HGPS cell (cell line): ENCODE data around the gene OSTC.

GRCh38 chr4:103097037-103097499, 2.6 kb downstream of the BDH2 start:
- RRBS, result no CpG with 5 or more reads among the region's 3 CpGs

DNA sequence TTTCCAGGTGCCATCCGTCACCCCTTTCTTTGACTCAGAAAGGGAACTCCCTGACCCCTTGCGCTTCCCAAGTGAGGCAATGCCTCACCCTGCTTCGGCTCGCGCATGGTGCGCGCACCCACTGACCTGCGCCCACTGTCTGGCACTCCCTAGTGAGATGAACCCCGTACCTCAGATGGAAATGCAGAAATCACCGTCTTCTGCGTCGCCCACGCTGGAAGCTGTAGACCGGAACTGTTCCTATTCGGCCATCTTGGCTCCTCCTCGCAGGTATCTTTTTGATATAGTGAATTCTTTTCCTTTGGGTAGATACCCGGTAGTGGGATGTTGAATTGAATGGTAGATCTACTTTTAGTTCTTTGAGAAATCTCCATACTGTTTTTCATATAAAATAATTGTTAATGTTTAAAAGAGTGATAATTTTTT, 57.9 kb upstream of the CENPE start:
- RRBS, result no CpG with 5 or more reads among the region's 17 CpGs

GRCh38 chr4:104500523-104500953, 5.8 kb upstream of the CXXC4 start:
- RRBS, result no CpG with 5 or more reads among the region's 5 CpGs

GRCh38 chr4:104593292-104593594, 98.5 kb upstream of the CXXC4 start:
- RRBS, result no CpG with 5 or more reads among the region's 1 CpG

DNA sequence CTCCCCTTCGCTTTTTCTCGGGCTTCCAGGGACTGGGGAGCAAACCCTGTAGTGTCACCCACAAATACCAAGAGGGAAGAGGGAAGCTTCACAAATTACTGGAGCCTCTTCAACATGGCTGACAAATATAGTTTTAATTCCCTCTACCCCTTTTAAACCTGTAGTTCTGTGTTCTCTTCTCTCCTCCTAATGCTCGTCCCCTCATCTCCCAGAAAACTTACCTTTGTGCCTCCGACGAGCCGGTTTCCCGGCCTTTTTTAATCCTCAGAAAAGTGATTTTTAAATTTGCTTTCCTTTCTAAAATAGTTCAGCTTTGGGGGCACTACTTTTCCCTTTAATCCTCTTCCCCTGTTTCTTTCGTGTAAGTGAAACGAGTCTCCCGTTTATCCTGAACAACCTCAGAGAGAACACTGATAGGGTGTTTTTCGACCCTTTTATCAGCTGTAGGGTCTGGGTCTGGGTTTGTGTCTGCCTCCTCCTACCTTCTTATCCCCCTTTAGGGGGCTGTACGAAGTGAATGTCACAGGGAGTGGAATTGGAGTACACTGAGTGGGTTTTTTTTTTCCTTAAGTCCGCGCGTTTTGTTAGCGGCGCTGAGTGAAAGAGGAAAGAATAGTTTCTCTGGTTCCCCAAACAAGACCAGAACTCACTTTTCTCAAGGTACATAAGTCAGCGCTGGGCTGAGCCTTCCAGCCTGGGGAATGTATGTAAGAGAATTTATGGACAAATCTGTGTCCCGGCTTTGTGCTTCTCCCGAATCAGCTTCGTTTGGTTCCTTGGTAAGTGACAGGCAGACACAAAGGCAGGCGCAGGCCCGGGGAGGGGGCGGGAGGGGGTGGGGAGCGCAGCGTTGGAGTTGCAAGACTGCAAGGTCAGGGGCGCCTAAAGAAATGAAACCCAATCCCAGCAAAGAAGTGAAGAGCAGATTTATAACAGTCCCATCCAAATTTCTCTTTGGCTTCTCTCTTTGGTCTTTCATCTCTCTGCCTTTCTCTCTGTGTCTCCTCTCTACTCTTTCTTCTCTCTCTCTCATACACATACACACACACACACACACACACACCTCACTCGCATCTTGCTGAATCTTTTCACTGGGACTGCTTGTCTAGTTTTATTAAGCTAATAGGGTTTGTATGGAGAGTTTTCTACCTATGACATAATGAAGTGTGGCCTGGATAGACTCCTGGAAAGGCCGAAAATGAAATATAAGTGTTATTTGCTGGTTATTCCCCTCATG, 763 bp downstream of the TET2 start:
- RRBS, result 4% methylated on average over 5 of the region's 29 CpGs

DNA sequence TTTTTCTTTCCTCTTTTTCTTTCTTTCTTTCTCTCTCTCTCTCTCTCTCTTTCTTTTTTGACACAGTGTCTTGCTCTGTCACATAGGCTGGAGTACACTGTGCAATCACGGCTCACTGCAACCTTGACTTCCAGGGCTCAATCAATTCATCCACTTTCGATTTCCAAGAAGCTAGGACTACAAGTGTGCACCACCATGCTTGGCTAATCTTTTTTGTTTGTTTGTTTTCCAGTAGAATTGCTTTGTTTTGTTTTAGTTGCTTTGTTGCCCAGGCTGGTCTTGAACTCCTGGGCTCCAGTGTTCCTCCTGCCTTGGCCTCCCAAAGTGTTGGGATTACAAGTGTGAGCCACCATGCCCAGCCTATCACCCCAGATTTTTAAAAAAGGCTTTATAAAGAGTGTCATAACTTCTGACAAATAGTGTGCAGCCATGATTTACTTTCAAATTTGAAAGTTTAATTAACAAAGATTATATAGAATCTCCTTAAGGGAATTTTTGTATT, 70.8 kb downstream of the PPA2 start:
- RRBS, result no CpG with 5 or more reads among the region's 2 CpGs

- RRBS, result no CpG with 5 or more reads among the region's 2 CpGs
Observed at GRCh38 chr4:105465901-105466363, 7.9 kb downstream of the PPA2 start.

DNA sequence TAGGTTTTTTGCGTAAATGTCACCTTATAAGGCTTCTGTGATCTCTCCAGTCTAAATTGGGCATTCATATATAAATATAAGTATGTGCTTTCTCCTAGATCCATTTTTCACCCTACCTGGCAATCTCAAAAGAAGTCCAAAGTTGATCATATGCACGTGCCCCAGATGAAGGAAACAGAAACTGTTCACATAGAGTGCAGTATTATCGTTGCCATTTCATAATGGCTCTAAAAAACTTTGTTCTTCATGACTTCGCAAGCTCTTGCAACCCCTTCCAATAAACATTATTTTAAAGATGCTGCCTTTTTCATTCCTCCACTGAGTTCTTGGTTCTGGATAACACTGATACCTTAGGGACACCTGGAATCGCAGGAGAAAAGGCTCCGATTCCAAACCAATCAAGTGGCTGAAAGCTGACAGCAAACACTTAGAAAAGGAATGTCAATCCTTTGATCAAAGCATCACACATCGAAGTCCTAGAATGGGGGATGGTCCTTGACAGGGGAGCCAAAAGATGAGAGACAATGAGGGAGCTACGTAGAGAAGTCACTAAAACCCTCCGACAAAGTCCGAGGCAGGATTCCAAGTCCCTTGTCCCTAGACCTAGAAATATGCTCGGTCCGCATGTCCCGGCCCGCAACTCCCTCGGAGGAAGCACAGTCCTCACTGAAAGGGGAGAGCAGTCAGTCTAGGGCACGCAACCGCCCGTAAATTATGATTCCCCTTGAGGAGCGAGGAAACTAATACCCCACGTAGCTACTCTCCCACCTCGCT, 499 bp downstream of the INTS12 start:
- RRBS, result no CpG with 5 or more reads among the region's 21 CpGs

DNA sequence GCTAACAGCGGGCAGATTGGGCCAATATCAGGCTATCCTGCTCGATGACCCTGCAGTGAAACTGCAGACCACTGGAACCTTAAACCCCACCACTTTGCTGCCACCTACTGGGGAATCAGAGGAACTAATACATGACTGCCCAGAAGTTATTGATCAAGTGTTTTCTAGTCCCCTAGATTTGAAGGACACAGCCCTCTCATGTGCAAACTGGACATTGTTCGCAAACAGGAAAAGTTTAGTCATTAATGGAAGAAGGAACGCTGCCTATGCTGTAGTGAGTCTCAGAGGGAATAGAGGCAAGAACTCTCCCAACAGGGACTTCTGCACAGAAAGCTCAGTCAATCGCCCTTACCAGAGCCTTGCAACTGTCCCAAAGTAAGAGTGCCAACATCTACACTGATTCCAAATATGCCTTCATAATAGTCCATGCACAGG, 17.1 kb upstream of the PAPSS1 start:
- RRBS, result no CpG with 5 or more reads among the region's 5 CpGs

- RRBS, result no CpG with 5 or more reads among the region's 7 CpGs
Observed at GRCh38 chr4:108034618-108034990, 44.9 kb downstream of the HADH start.

GRCh38 chr4:108072021-108072886, 82.6 kb downstream of the HADH start:
- RRBS, result no CpG with 5 or more reads among the region's 5 CpGs

DNA sequence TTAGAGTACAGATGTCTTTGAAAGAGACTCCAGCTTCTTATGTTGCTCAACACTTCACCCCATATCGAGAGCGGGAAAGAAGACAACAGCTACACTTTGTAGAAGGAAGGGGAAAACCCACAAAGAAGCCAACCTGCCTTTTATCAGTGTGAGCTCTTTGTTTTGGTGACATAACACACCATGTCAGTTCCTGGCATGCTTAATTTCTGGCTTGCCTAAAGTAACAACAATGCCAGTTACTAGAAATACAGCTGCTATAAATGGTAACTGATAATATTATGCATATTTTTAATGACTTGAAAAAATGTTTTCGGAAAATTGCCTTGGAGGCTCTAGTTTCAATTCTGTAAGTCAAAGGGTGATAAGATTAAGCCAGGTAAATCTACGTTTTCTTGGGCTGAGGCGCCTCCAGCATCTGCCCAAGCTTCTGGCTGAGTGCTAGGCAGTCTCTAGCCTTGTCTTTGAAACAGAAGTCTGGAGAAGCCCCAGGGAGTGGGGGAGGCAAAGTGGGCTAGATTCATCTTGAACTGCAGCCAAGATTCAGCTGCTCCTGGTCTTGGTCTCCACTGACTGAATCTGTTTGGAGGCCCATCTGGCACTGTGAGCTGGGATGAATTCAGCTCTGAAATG, 187.0 kb upstream of the LEF1 start:
- RRBS, result no CpG with 5 or more reads among the region's 5 CpGs

DNA sequence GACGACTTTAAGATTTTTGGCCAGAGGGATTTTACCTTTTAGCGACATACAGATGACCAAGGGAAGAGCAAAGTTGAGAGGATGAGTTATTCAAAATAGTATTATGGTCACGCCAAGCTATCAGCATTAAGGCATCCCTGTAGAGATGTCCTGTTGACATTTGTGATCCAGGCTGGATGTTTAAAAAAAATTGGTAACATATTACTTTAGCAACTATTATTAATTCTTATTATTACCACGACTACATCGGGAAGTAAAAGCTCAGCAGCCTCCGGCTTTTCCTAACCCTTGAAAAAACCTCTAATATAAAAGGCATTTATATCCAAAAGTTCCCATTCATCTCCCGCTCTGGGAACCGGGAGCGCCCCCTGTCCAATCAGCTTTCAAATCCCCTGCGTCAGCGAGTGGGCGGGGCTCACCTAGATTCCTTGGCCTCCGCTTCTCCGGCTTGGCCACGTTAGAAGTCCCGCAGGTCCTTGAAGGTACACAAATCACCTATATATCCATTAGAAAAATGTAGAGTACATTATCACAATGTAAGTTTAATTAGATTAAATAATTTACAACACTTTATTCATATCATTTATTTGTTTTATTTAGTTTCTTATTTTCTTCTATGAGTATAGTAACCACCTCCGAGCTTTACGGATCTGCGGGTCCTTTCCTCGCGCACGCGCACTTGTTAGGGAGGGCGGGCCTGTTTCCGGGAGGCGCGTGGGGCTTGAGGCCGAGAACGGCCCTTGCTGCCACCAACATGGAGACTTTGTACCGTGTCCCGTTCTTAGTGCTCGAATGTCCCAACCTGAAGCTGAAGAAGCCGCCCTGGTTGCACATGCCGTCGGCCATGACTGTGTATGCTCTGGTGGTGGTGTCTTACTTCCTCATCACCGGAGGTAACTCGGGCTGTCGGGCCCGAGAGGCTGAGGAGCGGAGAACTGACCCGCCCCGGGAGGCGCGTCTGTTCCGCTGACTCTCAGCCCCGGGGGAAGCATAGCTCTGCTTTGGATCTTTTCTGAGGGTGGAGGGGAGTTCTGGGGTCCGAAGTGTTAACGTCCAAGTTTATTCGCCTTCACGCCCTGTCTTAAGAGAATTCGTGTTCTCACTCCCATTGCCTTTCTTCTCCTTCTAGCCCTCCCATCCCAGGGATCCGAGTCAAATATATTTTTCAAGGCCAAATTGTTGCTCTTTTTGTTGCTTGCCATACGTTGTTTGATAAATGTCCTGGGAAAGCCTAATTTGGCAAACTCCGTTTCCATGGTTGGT, at the start of gene OSTC:
Gene OSTC (plus strand): TSS at position 698 of the 1,263 bp plus-strand sequence.
- RRBS, result 2% methylated on average over 13 of the region's 54 CpGs

DNA sequence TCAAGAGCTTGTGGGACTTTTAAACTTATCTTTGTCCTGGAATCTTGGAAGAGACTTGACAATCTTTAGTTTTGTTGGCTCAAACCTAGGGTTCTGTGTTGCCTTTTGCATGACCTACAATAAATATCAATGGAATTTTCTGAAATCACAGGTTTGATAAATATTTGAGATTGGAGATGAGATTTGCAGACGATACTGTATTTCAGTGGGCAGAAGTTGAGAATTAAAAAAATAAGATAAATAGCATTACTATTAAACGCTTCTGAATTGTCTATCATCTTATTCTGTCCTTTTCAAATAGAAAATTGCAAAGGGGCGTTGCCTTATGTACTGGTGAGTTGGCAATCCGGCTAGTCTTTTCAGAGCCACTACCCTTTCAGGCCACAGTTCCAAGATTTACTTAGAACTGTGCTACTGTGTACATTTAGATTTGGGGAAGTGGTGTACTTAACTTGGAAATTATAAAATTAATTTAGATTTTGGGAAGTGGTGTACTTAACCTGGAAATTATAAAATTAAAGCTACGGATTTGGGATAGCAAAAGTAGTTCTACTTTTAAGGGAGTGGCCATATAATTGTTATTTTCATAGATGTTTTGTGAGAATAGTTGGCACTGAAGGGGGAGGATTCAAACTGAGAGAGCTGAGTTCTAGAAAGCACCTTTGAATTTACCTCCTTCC, 962 bp downstream of the OSTC start:
- RRBS, result no CpG with 5 or more reads among the region's 5 CpGs

DNA sequence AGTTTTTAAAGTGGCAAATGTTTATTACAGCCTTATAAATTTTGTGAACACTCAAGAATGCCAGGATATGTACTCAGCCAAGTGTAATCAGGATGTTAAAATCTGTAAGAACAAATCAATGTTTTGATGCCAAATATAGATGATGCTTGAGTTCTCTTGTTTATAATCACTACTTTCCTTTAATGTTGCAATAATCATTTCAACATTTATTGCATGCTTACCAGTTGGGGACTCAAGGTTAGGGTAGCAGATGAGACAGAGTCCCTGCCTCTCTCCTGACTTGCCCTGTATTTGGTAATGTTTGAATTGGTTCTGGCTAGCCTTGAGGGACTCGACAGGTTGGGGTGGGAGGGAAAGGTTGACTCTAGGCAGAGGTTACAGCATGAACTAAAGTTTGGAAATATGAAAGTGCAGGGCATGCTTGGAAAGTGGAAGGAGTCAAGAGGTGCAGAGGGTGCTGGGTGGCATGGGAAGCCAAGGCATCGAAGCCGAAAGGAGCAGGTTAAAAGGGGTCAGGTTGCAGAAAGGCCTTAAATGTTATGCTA, 2.0 kb downstream of the SEC24B start:
- RRBS, result no CpG with 5 or more reads among the region's 3 CpGs

GRCh38 chr4:109495059-109495577, 61.5 kb downstream of the SEC24B start:
- RRBS, result no CpG with 5 or more reads among the region's 4 CpGs

- RRBS, result no CpG with 5 or more reads among the region's 2 CpGs
Observed at GRCh38 chr4:109508823-109509227, 51.2 kb upstream of the MCUB start.

DNA sequence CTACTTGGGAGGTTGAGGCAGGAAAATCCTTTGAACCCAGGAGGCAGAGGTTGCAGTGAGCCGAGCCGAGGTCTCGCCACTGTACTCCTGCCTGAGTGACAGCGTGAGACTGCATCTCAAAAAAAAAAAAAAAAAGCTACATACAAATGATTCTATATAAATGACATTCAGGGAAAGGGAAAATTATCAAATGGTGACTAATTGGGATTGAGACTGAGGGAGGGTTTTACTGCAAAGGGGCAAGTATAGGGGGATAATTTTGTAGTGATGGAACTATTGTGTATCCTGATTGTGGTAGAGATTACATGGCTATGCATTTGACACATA, 31.8 kb upstream of the MCUB start:
- RRBS, result no CpG with 5 or more reads among the region's 4 CpGs